Parotid gland (tissue), 1 donor: ENCODE data around the genes RAI2, CDKL5, BCLAF3 and MAP7D2.

GRCh38 chrX:17152175-17152907 is 205.9 kb downstream of the REPS2 start:
- PRO-cap, result no peak

- PRO-cap, result no peak
These were observed 1.2 kb downstream of the NHS start for GRCh38 chrX:17376081-17376673.

GRCh38 chrX:17553444-17553892 is 178.5 kb downstream of the NHS start:
- PRO-cap, result no peak

DNA sequence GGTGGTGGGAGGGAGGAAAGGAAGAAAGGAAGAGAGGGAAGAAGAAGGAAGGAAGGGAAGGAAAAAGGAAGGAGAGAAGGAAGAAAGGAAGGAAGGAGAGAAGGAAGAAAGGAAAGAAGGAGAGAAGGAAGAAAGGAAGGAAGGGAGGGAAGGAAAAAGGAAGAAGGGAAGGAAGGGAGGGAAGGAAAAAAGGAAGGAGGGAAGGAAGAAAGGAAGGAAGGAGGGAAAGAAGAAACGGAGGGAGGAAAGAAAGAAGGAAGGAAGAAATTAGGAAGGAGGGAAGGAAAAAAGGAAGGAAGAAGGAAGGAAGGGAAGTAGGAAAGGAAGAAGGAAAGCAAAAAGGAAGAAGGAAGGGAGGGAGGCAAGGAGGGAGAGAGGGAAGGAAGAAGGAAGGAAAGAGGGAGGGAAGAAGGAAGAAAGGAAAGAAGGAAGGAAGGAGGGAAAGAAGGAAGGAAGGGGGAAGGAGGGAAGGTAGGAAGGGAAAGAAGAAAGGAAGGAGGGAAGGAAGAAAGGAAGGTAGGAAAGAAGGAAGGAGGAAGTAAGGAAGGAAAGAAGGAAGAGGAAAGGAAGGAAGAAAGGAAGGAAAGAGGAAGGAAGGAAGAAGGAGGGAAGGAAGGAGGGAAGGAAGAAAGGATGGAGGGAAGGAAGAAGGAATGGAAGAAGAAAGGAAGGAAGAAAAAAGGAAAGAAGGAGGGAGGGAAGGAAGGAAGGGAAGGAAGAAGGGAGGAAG is 18.8 kb upstream of the SCML1 start:
- PRO-cap, result no peak

DNA sequence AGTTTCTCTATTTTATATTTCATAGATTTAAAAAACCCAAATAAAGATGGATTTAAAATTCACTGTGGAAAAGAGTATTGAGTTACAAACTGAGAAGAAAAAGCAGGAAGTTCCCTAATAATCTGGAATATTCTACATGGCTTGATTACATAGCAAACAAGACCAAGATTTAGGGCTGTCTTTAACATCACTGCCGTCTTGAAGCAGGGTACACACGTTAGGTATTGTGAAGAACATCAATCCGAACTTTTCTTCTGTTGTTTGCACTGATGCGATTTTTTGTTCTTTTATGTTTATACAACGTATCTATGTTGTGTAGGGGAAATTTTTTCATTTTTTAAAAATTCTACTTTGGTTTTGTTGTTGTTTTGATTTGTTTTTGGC is 2.2 kb upstream of the SCML1 start:
- PRO-cap, result no peak

GRCh38 chrX:17861156-17861819 is at the start of gene RAI2:
Gene RAI2 (minus strand): TSS chrX:17861298.
- PRO-cap, result bidirectional peak, plus-strand start at chrX:17861418, minus-strand start at chrX:17861301

GRCh38 chrX:18353881-18354198 is 648 bp downstream of the SCML2 start:
- PRO-cap, result no peak

- PRO-cap, result bidirectional peak, plus-strand start at chrX:18425608, minus-strand start at chrX:18425404
These were observed at the start of gene CDKL5 for GRCh38 chrX:18425477-18426466. Gene CDKL5 (plus strand): TSS chrX:18425608.

GRCh38 chrX:18649377-18650194 is 22.3 kb downstream of the RS1 start:
- PRO-cap, result no peak

DNA sequence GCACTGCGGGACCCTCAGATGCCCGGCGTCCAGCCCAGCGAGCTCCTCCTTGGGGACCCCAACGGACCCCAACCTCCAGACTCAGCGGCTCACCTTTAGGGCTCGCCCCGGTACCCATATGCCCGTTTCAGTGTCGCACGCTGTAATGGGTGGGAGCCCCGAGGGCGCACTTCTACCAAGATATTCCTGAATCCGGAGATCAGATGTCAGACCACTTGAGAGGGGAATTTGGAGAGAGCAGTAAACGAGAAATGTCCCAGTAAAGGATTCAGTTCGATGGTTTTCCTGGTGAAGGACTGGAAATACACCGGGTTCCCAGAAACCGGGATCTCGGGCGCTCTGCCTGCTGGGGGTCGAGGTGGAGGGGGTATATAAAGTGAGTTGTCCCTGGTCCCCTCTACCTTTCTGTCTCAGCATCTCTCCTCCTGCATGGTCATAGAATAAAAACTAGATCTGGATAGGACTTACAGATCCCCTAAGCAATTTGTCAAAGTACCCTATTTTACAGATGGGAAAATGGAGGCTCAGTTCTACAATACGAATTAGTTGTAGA is 618 bp upstream of the ADGRG2 start:
- PRO-cap, result no peak

GRCh38 chrX:19580197-19581499 is 65.3 kb upstream of the MAP3K15 start:
- PRO-cap, result no peak

DNA sequence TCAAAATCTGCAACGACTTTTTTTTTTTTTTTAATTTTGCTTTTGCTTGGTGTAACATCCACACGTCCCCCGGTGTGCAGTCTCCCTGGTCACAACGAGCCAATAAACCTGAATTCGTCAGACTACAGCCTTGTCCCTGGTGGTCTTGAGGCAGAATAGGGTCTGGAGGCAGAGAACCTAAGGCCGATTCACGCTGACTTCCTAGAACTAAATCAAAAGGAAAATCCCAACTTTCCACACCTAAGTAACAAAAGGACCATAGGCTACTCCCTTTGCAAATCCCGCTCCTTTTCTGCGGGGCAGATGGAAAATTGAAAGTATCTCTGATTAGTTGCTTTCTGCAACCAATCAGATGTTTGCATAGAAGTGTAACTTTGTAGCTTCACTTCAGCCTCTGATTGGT is 125.2 kb upstream of the MAP3K15 start:
- PRO-cap, result no peak

GRCh38 chrX:19792588-19792956 is 94.8 kb downstream of the SH3KBP1 start:
- PRO-cap, result no peak

DNA sequence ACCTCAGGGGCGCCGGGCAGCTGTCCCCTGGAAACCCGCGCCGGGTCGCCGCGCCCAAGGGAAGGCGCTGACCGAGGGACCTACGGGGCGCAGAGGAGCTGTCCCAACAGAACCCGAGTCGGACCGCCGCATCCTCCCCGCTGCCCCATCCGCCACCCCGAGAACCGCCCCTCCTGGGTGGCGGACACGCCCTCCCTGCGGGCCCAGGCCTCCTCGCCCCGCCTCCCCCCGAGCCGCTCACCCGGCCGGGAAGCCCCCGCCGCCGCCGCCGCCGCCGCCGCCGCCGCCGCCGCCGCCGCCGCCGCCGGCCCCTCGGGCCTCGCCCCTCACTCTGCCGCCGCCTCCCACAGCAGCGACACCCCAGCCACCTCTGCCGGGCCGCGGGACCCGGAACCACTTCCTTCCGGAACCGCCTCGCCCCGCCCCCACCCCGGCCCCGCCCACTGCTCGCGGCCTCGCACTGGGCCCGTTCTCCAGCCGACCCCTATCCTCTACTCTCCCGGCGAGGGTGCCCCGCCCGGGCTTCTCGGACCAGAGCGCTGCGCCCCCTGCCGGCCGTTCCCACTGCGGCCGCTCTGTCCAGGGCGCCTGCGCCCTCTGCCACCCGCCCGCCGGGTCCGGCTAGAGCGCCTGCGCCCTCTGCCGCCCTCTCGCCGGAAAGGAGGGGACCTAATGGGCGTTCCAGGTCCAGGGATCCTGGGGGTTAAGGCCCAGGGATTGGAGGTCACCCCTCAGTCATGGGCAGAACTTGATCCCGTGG is at the start of gene BCLAF3:
BCLAF3 (minus strand) TSS at position 395 of the 760 bp plus-strand sequence.
- PRO-cap, result unidirectional peak, minus-strand start at position 120 of the sequence; unidirectional peak, minus-strand start at position 333 of the sequence

GRCh38 chrX:20029627-20030164 is 38.8 kb upstream of the BCLAF3 start:
- PRO-cap, result no peak

DNA sequence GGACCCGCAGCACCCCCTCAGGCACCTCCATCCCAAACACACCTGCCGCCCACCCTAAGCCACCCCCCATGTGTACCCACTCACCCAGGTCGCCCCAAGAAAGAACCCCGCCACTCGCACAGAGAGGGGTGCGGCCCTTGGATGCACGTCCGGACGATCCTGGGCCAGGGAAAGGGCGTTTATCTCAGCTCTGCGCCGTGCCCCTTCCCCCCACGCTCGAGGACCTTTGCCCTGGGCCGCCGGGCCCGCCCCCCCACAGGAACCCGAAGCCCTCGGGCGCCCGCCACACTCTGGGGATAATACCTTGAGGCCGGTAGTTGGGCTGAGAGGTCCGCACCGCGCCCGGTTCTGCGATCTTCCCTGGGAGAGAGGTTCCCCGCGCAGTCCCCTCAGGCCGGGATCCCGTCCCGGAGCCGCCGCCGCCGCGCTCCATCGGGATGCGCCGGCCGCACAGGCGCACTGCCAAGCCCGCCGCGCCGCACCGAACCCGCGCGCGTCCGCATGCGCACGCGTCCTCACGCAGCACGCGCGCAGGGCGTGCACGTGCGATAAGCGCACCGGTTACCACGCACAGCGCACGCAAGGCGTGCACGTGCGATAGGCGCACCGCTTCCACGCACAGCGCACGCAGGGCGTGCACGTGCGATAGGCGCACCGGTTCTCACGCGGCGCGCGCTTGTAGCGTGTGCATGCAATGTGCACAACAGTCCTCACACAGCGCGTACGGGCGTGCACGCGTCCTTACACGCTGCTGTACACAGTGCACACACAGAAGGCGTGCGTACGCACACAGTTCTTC is at the start of gene MAP7D2:
MAP7D2 (minus strand) TSS at position 461 of the 799 bp plus-strand sequence.
- PRO-cap, result no peak

GRCh38 chrX:21373622-21373961 is 626 bp upstream of the CNKSR2 start:
- PRO-cap, result no peak

DNA sequence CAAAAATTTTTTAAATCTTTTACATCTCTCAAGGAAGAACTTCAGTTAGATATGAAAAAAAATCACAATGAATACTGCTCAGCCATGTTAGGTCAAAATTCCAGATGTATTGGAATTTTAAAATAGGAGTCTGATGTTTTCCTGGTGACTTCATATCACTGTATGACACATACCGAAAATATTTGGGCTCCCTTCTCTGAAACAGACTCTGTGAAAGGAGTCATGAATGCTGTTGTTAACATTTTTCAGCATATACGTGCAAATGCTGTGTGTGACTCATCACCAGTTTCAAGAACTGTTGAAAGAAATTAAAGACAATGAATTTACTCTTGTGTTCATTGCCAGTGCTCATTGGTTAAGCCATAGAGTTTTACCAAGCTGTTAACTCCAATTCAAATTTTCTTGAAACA is 13.7 kb upstream of the SMS start:
- PRO-cap, result no peak

GRCh38 chrX:21973786-21974627 is 33.5 kb downstream of the SMS start:
- PRO-cap, result no peak

DNA sequence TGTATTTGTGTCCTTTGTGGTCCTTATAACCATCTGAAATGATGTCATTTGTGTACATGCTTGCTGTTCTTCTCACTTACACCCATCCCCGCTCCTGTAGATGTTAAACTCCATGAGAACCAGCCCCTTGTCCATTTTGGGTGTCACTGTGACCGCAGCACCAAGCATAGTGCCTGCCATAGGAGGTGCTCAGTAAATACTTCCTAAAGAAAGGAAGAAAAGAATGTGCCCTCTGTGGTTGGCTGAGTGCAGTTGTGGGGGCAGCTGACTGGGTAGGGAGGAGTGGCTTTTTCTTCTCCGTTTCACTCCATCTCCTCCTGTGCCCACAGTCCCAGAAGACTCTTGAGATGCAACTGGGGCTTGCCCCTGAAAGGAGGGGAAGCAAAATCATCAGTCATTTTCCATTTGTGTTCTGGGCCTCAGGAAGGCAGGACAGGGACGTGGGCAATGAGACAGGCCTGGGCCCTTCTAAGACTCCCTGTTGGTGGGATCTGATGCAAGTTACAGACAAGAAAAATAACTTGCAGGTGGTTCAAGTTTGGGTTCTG is 25.6 kb downstream of the PHEX start:
- PRO-cap, result no peak